Upper lobe of left lung (tissue), 5 donors: ENCODE measurements around a stretch of chr7.

DNA sequence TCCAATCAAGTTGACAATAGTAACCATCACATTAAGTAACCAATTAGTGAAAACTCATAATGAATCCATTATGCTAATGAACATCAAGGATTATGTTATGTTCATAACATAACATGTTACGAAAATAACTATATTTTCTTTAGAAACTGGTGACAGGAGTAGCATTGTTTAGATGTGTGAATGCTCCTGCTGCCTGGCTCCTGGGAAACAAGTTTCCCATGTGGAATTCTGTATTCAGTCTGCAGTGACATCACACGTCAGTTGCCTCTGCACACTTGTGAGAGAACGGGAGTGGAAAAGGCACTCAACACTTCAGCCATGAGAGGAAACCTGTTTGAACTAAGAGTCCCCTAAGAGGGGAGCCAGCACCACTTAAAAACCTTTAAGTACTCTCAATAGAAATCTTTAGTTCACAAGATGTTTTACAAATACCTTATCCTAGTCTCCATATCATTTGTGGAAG lies 140.3 kb upstream of the FAM20C start:
- PRO-cap, 2 experiments = no peak in any of the 2 experiments
- RAMPAGE, long total RNA, 4 experiments = start-site peak on the minus strand in 1 of 4 experiments, centred at position 216 of the sequence, 5 reads per replicate

GRCh38 chr7:129720-130456 lies 62.5 kb upstream of the FAM20C start:
- PRO-cap, 2 experiments = no peak in any of the 2 experiments
- RAMPAGE, long total RNA, 4 experiments = no peak in any of the 4 experiments

- PRO-cap, 2 experiments = no peak in any of the 2 experiments
- RAMPAGE, long total RNA, 4 experiments = no peak in any of the 4 experiments
Measured at GRCh38 chr7:131684-132245, 60.6 kb upstream of the FAM20C start.

- PRO-cap, 2 experiments = no peak in any of the 2 experiments
- RAMPAGE, long total RNA, 4 experiments = no peak in any of the 4 experiments
Measured at GRCh38 chr7:192906-193411, 588 bp downstream of the FAM20C start.

DNA sequence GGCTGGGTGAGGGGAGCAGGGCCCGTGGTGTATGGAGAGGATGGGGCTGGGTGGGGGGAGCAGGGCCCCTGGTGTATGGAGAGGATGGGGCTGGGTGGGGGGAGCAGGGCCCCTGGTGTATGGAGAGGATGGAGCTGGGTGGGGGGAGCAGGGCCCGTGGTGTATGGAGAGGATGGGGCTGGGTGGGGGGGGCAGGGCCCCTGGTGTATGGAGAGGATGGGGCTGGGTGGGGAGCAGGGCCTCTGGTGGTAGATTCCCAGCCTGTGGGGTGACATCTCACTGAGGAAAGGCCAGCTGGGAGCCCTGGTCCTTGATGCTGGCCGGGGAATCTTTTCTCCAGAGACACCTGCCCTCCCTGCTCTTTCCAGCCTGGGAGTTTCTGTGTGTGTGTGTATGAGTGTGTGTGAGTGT lies 23.9 kb downstream of the FAM20C start:
- PRO-cap, 2 experiments = no peak in any of the 2 experiments
- RAMPAGE, long total RNA, 4 experiments = start-site peak on the plus strand in 1 of 4 experiments, centred at positions 218 to 299 of the sequence, 7 to 10 reads per replicate

- PRO-cap, 2 experiments = peak in 1 of 2 experiments; most common plus-strand start chr7:234866 (in 1); most common minus-strand start chr7:234754 (in 1)
- RAMPAGE, long total RNA, 4 experiments = no peak in any of the 4 experiments
Measured at GRCh38 chr7:234448-235159, 42.2 kb downstream of the FAM20C start.

DNA sequence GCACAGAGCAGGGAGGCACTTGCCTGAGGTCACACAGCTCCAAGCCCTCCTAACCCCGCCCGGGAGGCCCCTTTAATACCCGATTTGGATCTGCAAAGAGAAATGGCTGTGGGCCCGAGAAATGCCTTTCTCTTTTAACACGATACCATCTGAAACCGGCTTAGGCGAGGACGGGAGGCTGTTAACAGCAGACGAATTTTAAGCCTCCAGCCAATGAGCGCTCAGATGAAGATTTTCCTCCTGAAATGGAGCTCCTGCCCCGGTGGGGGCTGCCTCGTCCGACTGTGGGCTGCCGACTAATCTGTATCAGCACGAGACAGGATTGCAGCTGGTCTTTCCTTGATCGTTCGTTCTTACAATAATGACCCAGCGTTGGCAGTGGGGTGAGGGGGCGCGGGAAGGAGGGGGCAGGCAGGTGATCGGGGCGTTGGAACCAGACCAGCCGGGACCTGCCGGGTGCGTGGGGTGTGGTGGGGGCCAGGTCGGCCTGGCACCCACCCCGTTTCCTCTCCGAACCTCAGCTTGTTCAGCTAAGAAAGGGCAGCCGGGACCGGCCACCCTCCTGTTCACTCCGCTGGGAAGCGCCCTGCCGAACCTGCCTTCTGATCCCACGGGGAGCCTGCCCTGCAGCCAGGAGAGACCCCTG lies 36.2 kb upstream of the FOXL3 start:
- PRO-cap, 2 experiments = no peak in any of the 2 experiments
- RAMPAGE, long total RNA, 4 experiments = no peak in any of the 4 experiments

DNA sequence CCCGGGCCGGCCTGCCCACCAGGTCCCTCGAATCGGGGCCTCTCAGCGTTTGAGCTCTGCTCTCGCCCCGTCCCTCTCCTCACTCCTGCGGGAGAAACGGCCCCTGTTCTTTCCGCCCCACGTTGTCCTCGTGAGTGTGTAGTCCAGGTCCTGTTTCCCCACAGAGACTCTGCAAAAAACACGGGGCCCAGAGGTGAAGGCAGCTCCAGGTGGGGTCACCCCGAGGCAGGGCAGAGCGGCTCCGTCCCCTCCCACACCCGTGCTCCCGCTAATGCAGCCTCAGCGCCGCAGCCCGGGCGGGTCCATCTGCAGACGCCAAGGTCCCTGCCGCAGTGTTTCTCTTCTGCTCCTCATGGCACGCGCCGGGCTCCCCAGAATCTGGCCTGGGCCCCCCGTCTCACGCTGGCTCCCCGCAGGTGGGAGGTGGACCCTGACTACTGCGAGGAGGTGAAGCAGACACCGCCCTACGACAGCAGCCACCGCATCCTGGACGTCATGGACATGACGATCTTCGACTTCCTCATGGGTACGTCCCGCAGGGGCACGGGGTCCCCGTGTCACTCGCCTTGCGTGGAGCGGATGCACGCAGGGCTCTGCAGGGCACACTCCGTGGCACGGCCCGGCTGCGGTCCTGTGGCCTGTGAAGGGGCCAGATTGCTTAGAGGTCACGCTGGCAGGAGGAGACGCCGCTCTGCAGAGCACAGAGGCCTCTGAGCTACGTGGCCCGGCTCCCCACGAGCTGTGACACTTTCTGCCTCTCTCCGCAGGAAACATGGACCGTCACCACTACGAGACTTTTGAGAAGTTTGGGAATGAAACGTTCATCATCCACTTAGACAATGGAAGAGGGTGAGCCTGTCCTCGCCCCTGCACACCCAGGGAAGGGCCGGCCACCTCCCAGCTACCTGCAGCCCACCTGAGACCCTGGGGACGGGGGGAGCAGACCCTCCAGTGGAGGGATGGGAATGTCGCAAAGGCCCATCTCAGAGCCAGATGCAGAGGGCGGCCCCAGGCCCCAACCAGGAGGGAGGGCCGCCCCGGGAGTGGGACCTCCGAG lies 33.4 kb upstream of the FOXL3 start:
- PRO-cap, 2 experiments = no peak in any of the 2 experiments
- RAMPAGE, long total RNA, 4 experiments = start-site peak on the plus strand in 1 of 4 experiments, centred at position 822 of the sequence, 5 reads per replicate

DNA sequence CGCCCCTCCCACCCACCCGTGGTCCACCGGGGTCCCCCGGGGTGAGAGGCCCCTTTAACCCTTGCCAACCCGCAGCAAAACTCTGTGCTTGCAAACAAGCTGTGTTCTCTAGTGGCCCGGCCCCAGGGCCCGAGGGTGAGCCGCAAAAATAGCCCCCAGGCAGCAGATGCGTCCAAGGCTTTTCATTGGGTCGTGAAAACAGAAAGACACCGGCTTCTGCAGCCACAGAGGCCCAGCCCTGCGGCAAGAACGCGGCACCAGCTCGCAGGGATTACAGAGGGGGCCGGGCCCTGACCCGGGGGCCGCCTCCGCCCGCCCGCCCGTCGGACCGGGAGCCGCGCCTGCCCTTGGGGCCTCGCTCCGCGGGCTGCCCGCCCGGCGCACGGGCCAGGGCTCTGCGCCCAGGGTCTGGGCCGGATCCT lies 3.0 kb downstream of the PDGFA start:
- PRO-cap, 2 experiments = no peak in any of the 2 experiments
- RAMPAGE, long total RNA, 4 experiments = no peak in any of the 4 experiments

DNA sequence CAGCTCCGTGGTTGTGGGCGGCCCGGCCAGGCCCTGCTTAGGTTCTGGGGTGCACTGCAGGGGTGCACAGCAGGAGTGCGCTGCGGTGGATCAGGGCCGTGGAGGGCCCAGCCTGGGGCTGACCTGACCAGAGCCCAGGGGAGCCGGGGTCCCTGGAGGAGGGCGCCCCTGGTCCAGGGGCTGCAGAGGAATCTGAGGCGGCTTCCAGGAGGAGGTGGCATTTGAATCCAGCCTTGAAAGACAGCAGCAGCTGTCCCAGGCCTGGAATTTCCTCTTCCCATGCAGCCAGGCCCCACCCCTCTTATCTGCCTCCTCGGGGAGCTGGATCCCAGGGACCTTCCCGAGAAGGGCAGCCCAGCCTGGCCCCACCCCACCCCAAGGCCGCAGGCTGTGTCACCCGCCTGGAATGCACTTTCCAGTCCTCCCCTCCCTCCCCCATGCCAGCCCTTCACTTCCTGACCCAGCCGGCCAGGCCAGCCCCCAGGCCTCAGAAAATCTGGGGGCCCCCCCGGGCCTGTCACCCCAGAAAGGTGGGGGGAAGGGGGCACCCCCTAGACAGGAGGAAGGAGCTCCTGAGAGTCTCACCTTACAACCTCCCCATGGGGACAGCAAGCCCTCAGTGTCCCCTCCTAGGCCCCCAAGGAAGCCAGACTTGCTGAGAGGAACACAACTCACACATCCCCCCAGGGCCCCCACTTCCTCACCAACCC lies 18.6 kb upstream of the PDGFA start:
- PRO-cap, 2 experiments = no peak in any of the 2 experiments
- RAMPAGE, long total RNA, 4 experiments = no peak in any of the 4 experiments

DNA sequence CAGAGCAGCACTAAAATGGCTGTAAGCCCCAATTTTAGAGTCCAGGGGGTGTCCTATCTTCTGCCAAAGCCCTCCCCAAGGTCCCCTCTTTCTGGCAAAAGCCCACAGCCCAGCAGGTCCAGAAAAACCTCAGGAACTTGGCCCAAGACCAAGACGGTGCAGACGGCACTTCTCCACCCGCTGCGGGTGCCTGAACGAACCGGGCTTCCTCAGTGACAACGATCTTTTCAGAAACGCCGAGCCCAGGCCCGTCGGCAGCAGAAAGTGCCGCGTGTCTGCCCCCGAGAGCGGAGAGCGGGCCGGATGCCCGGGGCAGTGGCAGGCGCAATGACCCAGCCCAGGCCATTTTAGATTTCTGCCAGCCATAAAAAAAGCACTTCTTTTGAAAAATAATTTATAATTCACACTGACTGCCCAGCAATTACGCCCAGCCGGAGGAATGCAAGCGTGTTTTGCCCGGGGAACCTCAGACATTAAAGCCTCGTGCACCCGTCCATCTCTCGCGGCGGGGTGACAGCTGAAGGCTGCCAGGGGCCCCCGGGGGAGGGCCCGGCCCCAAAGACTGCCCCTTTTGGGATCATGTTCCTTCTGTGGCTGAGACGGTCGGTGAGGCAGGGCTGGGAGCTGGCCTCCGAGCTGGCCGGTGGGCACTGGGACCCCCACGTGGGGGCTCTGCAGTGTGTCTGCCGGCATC lies 71.1 kb upstream of the PDGFA start:
- PRO-cap, 2 experiments = no peak in any of the 2 experiments
- RAMPAGE, long total RNA, 4 experiments = no peak in any of the 4 experiments

DNA sequence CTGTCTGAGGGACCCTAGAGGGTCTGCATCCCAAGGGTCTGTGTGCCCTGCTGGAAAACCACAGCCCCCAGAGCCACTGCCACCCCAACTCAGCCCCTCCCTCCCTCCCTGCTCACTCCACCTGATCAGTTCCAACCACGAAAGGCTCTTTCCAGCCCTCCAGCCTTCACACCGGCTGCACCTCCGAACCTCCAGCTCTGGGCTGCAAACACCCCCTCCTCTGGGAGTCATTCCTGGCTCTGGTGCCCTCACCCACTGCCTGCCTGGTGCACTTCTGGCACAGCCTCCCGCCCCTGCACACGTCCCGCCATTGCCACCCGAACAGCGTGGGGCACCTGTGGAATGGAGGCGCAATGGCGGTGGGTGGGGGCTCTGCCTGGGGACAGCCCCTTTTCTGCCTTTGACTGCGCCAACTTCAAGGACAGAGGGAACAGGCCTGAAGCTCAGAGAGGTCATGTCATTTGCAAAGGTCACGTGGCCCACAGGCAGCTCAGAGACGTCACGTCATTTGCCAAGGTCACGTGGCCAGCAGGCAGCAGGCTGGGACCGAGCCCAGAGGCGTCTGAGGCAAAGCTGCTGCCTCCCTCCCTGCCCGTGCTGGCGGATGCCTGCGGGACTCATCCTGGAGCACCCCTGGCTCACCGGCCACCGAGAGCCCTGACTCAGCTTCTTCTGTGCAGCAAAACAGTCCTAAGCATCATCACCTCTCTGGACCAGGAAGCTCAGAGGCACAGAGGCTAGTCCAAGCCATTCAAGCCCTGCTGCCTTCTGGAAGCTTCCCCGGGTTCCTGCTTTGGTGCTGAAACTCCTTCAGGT lies 76.0 kb upstream of the DNAAF5 start:
- PRO-cap, 2 experiments = no peak in any of the 2 experiments
- RAMPAGE, long total RNA, 4 experiments = no peak in any of the 4 experiments

DNA sequence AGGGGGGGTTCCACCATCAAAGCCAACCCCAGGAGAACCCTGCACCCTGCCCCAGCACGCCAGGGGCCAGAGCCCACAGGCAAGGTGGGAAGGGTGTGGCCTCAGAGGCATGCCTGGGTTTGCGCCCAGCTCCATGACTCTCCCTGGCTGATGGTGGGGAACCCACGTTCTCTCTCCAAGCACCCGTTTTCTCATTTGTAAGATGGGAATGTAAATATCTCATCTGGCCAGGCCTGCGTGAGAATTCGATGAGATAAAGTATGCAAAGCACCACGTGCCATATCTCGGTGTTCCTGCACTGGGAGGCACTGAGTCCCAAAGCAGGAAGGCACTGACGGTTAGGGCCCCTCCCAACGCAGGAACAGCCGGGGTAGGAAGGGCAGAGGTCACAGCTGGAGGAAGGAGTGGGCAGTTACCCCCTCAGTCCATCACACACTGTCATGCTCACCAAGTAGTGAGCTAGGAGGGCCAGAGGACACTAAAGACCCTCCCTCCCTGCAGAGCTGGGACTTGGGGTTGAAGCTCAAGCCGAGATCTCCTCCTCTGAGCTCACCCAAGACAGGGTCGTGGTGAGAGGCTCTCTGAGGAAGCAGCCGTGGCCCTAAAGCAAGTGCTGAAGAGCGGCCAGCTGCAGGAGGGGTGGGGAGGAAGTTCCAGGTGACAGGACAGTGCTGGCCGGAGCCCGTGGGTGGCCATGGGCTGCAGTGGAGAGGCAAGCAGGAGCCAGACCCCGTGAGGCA lies 27.3 kb upstream of the DNAAF5 start:
- PRO-cap, 2 experiments = no peak in any of the 2 experiments
- RAMPAGE, long total RNA, 4 experiments = no peak in any of the 4 experiments

- PRO-cap, 2 experiments = peak in 1 of 2 experiments; most common plus-strand start chr7:711142 (in 1)
- RAMPAGE, long total RNA, 4 experiments = start-site peak on the minus strand in 3 of 4 experiments, at chr7:711440-711542 at its widest, 19 to 30 reads per replicate
Measured at GRCh38 chr7:711057-711782, 15.3 kb upstream of the DNAAF5 start.

DNA sequence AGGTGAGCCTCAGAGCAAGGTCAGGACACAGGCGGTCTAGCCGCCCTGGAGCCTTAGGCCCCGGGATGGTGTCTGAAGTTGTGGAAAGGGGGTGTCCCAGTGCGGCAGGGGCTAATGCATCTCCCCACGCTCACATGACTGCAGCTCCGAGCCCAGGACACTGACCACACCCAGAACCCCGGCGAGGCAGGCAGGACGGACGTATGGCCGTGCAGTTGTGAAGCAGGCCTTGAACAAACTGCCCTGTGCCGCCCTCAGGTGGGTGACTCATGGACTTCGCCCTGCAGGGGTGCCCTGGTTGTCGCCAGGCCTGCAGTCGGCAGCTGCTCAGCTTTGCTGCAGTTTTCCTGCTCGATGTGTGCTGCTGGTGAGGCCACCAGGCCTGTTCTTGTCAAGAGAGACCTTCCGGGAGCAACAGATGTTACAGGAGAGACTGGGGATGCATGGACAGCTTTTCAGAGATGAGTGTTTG lies 5.1 kb upstream of the PRKAR1B start:
- PRO-cap, 2 experiments = no peak in any of the 2 experiments
- RAMPAGE, long total RNA, 4 experiments = no peak in any of the 4 experiments

GRCh38 chr7:740980-741604 lies 14.0 kb upstream of the PRKAR1B start:
- PRO-cap, 2 experiments = no peak in any of the 2 experiments
- RAMPAGE, long total RNA, 4 experiments = no peak in any of the 4 experiments

DNA sequence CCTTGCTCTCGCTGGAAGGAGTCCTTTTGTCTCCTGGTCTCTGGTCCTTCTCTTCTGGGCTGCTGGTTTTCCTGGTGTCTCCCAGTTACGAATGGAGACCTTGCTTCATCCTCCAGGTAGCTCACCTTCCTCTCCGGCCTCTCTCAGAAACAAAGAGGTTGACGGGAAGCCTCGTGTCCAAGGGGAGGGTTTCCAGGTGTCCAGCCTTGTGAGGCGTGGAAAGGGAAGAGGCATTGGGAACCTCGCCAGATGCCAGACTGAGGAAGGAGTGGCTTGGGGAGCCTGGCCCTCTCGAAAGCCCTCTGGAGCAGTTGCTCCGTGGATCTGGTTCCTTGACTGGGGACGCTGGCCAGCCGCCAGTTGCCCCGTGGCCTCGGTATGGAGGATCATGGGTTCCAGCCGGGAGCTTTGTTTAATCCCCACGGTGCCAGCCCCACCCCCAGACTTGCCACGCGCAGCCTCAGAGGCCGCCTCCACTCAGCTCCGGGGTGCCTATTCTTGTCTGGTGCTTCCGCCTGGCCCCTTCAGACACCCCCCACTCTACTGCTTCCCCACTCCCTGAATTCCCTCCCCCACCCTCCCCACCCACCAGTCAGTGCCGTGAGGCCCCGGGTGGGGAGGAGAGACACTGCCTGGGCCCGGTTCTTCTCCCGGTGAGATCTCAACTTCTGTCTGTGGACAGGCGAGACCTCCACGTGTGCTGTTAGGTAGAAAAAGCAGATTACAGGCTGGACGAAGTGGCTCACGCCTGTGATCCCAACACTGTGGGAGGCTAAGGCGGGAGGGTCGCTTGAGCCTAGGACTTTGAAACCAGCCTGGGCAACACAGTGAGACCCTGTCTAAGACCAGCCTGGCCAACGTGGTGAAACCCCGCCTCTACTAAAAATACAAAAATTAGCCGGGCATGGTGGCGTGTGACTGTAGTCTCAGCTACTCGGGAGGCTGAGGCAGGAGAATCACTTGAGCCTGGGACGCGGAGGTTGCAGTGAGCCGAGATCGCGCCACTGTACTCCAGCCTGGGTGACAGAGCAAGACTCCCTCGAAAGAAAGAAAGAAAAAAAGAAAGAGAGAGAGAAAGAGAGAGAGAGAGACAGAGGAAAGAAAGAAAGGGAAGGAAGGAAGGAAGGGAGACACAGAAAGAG lies 30.1 kb upstream of the SUN1 start:
- PRO-cap, 2 experiments = peak in 1 of 2 experiments; most common plus-strand start position 260 of the sequence (in 1); most common minus-strand start position 151 of the sequence (in 1)
- RAMPAGE, long total RNA, 4 experiments = no peak in any of the 4 experiments

DNA sequence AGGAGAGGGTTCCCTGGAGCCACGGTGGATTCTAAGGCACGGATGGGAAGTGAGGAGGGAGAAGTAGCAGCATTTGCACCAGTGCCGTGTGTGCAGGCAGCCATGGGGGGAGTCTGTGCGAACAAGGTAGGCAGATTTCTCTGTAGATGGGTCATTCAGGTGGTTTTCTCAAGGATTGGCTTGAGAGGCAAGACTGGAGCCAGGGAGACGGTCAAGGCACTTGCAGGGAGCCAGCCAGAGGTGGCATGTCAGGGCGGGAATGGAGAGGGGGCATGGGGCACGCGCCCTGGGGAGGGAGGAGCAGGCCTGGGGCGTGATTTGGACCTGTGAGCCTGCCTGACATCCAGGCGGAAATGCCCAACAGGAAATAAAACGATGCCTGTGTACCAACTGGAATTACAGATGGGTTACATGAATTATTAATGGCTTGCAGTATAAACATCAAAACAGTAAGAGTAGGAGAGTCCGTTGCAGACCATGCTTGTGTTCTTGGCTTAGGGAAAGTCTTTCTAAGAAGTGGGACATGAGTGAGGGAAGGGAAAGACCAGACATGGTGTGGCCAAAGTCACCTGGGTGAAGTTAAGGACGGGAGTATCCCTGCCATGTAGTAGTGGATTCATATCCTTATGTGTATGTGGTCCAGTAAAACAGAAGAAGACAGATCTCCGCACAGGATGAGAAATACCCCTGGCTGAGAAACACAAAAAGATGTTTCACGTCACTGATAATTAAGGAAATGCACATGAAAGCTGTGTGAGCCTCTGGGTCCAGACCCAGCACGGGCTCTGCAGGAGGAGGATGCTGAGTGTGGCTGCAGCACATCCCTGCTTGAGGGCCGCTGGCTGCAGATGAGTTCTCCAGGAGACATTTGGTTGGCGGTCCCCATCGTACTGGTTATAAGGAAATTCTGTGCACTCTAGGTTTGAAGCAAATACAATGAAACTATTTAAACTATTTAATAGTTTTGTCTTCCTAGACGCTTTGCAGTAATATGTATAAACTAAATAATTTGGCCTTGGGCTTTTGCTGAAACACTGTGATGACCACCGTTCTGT lies 8.4 kb upstream of the SUN1 start:
- PRO-cap, 2 experiments = no peak in any of the 2 experiments
- RAMPAGE, long total RNA, 4 experiments = no peak in any of the 4 experiments

- PRO-cap, 2 experiments = no peak in any of the 2 experiments
- RAMPAGE, long total RNA, 4 experiments = no peak in any of the 4 experiments
Measured at GRCh38 chr7:869232-869850, 7.0 kb upstream of the GET4 start.

DNA sequence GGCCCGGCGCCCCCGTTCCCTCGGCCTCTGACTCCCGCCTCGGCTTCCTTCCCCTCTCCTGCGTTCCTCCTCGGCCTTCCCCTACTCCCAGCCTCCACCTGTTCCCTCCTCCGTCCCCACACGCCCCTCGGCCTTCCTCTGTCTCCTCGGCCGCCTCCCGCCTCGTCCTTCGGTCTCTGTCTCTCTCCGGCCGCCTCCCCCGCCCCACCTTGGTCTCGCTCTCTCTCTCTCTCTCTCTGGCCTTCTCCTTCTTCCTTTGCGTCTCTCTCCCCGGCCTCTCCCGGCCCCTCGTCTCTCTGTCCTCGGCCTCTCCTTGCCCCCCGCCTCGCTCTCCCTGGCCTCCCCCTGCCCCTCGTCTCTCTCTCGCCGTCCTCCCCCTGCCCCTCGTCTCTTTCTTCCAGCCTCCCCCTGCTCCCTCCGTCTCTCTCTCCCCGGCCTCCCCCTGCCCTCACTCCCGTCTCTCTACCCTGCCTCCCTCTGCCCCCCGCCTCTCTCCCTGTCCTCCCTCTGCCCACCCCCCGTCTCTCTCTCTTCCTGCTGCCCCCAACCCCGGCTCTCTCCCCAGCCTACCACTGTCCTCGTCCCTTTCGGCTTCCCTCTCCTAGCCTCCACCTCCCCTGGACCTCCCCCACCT lies 748 bp downstream of the GET4 start:
- PRO-cap, 2 experiments = no peak in any of the 2 experiments
- RAMPAGE, long total RNA, 4 experiments = no peak in any of the 4 experiments